HGPS cell (cell line): ENCODE measurements around the genes C18orf25 and RNF165.

DNA sequence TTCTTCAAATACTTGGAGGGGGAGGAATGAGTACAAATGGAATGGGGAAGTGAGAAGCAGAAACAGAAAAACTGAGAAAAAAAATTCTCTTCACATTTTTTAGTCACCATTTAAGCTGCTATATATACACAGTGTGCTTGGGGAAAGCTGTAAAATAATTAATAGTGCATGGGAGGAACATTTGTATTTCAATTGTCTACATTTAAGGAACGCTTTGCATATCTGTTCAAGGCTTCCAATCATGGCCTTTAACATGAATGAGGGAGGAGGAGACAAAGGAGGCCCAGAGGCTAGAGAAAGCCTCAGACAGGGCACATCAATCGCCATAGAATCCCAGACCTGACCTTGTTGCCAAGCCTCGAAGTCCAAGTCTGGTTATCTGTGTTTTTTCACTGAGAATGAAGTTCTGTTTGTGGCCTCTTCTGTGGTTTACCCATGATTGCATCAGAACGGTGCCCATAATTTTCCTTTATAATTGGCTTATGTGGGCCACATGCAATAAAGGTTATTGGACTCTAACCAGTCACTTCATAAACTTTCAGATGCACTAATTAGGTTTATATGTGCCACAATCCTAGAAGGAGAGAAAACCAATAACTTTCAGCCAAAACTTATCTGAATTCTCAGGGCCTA is 158.7 kb downstream of the PIK3C3 start:
- RRBS = no CpG with 5 or more reads among the region's 4 CpGs

GRCh38 chr18:42525761-42526398 is 570.8 kb downstream of the PIK3C3 start:
- RRBS = no CpG with 5 or more reads among the region's 3 CpGs

- RRBS = no CpG with 5 or more reads among the region's 2 CpGs
These were observed 27.1 kb downstream of the SETBP1 start for GRCh38 chr18:44707842-44708234.

- RRBS = no CpG with 5 or more reads among the region's 4 CpGs
These were observed 70.0 kb downstream of the SETBP1 start for GRCh38 chr18:44750393-44751308.

GRCh38 chr18:44779020-44779717 is 98.5 kb downstream of the SETBP1 start:
- RRBS = no CpG with 5 or more reads among the region's 9 CpGs

DNA sequence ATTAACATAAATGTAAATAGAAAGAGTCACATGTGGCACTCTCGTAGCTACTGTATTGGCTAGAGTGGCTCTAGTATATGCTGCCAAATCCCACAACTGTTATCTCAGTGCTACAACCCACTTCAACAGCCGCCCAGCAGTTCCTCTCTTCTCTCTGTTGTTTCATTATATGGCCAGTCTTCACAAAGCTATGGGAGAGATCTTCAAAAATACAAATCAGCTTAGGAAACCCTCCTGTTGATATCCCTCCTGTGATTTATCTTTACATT is 425.8 kb downstream of the SETBP1 start:
- RRBS = no CpG with 5 or more reads among the region's 2 CpGs

DNA sequence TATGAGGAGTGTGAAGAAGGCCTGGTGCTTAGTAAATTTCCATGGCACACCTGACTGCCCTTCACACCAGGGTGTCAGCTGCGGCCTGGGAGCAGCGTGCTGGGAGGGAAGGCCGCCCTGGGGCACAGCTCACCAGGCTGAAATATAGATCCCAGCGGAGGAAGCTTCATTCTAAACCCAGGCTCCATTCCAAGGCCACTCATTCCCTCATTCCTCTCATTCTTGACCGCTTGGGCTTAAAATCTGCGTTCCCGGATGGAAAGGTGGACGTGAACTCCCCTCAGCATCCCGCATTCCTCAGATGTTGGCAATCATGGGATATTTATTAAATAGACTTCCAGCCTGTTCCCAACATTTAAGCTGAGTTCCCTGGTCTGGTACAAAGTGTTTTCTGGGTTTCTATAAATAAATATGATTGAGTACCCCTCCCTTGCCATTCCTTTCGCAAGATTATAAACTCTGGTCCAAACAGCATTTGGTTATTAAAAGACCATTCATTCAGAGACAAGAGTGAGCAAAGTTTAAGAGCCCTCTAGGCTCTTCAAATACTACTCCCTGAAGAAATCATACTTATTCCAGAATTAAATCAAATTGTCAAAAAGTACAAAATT is 22.7 kb downstream of the SLC14A2 start:
- RRBS = no CpG with 5 or more reads among the region's 10 CpGs

GRCh38 chr18:46051758-46052688 is 20.0 kb downstream of the PSTPIP2 start:
- RRBS = no CpG with 5 or more reads among the region's 6 CpGs

DNA sequence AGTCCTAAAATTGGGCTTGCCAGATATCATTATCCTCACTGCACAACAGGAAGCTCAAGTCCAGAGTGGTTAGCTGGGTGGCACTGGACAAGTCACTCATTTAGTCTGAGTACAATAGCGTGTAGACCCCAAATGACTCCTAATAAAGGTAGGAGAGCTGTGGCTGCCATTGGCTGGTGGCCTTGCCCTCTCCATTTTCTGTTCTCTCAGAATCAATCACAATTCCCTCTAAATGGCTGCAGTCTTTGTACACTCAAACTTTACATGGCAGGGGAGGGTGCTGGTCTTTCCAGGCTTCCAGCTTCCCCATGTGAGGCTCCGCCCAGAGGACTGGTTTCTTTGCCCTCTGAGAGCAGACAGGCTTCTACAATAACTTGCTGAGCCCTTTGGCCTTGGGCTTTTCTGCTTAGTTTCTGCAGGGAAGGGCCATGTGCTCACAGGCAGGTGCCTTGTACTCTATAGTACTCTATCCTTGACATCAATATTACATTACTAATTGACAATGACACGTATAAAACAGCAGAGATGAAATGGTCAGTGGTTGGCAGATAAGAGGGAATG is 11.6 kb downstream of the PSTPIP2 start:
- RRBS = no CpG with 5 or more reads among the region's 3 CpGs

GRCh38 chr18:46173097-46174436 is at the start of gene C18orf25:
Gene C18orf25, plus strand, starts transcription at chr18:46174034.
- RRBS = 1% methylated on average over 40 of the region's 117 CpGs

DNA sequence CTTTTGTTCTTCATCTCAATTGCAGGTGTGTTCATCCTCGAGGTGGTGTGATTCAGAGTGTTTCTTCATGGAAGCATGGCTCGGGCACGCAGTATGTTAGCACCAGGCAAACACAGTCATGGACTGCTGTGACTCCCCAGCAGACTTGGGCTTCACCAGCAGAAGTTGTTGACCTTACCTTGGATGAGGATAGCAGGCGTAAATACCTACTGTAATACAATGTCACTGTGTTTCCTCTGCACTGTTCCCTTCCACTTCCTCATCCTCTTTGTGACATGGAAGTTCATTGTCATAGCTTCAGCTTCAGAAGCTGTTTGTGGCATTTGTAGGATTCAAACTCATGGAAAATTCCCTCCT is 70.9 kb upstream of the RNF165 start:
- RRBS = no CpG with 5 or more reads among the region's 4 CpGs

- RRBS = 3% methylated on average over 52 of the region's 126 CpGs
These were observed at the start of gene RNF165 for GRCh38 chr18:46333345-46334399. Gene RNF165, plus strand, starts transcription at chr18:46334018.

- RRBS = no CpG with 5 or more reads among the region's 21 CpGs
These were observed 1.4 kb downstream of the IER3IP1 start for GRCh38 chr18:47174432-47175427.

- RRBS = no CpG with 5 or more reads among the region's 8 CpGs
These were observed 73.3 kb upstream of the SMAD2 start for GRCh38 chr18:48003576-48004287.

DNA sequence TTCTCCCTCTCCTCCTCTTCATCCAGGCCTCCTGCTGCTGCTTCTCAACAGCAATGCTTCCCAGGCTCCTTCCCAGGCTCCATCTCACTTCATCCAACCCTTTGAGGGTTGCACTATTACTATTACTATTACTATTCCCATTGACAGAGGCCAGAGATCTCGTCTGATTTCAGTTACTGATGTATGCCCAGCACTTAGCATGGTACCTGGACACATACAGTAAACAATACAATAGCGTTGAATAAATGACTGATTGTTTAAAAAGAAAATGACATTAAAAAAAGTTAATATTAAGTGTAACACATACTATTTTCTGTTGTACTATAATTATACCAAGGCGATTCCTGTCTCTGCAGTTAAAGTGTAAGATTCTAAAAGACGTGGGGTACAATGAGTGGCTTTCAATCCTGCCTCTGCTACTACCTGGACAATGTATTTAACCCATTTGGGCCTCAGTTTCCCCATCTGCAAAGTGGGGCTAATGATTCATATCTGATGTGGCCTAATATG is 204.6 kb upstream of the SMAD2 start:
- RRBS = no CpG with 5 or more reads among the region's 4 CpGs

DNA sequence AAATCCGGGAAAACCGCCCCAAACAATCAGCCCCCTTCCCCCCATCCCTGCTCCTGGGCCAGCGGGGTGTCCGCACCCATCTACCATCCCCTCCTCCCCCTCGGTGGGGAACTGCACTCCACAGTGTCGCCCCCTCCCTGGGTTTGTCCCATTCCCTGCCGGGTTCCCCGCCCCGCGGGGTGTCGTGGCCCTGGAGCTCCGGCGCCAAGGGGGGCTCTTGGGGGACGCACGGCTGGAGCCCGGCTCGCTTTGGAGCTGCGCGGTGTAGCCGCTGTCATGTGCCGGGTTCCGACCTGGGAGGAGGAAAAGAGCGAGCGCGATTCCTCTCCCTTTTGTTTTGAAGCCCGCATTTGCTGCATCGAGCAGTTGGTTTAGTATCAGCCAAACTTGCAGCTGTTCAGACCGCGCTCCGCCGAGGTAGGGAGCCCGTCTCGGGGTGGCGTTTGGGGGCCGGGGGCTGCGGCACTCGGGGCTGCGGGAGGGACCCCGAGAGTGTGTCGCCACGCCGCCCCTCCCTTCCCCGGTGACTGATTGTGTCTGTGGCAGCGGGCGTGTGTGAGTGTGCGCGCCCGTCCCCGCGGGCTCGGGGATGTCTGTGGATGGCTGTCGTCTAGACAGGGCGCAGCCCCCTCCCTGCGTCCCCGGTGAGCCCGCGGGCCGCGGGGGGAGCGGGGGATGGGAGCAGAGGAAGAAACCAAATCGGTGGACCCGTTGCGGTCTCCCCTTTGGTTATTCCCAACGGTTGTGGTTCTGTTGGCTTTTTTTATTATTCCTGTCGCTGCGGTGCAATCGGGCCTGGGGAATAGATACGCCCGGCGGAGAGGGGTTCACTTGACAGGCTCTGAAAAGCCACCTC is 812 bp downstream of the CTIF start:
- RRBS = 1% methylated on average over 29 of the region's 70 CpGs

DNA sequence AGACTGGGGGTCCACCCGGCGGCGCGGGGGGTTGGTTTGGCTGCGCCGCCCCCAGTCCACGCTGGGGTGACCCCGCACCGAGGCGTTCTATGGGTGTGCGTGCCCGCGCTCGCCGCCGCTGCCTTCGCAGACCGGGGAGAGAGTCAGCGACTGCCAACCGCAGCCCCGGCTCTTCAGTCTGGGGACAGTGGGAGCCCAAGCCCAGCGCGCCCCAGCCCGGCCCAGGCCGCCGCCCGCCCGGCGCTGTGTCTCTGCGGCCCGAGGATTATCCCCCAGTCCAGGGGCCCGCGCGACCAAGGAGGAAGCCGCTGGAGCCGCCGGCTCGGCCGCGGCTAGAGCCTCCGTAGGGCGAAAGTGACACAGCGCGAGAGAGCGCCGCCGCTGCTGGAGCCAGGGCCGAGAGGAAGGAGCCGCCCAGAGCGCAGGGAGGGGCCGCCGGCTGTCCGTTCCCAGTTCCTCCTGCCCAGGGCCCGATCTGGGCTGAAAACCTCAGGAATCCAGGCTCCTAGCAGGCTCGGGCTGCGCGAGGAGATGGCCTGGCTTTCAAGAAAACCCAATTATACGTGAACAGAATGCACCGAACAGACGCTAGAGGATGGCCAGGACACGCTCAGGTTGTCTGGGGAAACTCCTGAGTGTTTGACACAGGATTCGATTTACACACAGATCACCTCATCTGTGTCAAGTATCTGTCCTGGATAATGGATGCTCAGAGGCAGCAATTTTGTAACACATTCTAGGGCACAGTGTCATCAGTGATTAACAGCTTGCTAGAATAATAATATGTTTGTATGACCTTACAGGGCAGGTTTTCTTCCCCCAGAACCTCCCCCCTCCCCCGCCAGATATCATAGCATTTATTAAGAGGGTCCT is 2.4 kb downstream of the CTIF start:
- RRBS = 2% methylated on average over 14 of the region's 63 CpGs

- RRBS = no CpG with 5 or more reads among the region's 13 CpGs
These were observed 5.7 kb downstream of the CTIF start for GRCh38 chr18:48544371-48545164.